Umbilical cord (tissue), 2 donors: ENCODE data around the gene PSMB7.

DNA sequence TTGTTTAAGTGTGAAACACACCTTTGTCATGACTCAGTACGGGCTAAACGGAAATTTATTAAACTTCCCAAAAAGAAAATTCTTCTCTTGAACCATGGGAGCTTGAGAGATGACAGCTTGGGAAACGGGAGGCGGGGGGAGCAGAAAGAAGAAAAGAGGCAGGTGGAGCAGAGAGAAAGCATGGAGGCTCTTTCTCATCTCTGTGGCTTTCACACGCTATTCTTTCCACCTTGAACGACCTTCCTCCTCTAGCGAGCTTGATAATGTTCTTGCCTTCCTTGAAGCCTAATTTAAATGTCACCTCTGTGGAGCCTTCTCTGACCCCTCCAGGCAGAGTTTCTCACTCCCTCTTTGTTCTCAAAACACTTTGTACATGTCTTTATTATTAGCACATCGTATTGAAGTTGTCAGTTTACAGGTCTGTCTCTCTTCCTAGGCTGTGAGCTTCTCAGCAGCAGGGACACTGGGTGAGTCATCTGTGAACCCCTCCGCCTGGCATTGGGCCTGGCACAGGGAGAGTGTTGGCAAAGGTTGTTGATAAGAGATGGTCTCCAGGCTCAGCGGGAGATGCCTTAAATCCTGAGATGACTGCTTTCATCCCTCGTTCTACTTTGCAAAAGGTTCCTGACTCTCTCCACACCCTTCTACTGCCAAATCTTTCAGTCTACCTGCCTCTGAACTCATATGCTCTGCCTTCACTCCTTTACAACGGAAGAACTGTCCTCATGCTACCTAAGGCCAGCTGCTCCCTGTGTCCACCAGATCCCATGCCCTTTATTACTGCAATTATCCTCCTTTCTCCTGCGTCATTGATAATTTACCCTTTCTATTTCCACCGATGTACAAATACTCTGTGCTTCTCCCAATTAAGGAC is 14.1 kb upstream of the STRBP start:
- RAMPAGE, long total RNA = no peak

DNA sequence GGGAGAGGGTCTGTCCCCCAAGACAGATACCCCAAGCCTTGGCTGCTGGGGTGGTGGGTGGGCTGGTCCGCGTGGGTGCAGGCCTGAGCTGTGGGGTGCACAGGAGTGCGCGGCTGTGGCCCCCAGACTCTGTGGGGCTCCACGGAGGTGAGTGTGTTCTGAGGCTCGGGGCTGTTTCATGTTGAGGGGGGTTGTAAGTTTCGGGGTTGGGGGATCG is 296 bp downstream of the CRB2 start:
- RAMPAGE, long total RNA = no peak

GRCh38 chr9:123377260-123377738 is 21.3 kb downstream of the CRB2 start:
- RAMPAGE, long total RNA = no peak

- RAMPAGE, long total RNA = no peak
These were observed 105.1 kb downstream of the CRB2 start for GRCh38 chr9:123461021-123461483.

DNA sequence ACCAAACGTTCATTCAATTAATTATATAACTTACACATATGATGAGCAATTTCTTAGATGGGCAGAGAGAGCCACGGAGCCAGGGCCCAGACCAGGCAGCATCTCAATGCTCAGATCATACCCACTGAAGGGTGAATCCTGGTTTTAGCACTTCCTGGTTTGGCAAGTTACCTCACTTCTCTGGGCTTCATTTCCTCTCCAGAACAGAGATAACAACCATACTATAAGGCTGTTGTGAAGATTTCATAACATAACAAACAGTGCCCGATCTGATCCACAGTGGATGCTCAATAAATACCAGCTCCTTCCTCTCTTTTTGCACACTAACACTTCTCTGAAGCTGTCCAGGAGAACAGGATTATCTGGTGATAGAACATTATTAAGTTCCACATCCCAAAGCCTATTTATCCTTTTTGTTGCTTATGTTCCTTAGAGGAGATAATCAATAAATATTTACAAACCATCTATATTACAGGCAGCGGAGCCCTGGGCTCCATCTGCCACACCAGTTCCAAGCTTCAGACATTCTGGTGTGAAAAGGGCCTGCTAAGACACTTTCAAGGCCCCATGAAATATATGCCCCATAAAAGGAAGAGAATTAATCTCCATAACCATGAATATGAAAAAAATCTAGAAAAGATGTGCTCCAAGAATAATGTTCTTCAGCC is 271.0 kb downstream of the DENND1A start:
- RAMPAGE, long total RNA = no peak

GRCh38 chr9:123881820-123882785 is 47.8 kb downstream of the DENND1A start:
- RAMPAGE, long total RNA = no peak

GRCh38 chr9:124137176-124137717 is 120.5 kb upstream of the NEK6 start:
- RAMPAGE, long total RNA = no peak

GRCh38 chr9:124242833-124243468 is 14.8 kb upstream of the NEK6 start:
- RAMPAGE, long total RNA = no peak

DNA sequence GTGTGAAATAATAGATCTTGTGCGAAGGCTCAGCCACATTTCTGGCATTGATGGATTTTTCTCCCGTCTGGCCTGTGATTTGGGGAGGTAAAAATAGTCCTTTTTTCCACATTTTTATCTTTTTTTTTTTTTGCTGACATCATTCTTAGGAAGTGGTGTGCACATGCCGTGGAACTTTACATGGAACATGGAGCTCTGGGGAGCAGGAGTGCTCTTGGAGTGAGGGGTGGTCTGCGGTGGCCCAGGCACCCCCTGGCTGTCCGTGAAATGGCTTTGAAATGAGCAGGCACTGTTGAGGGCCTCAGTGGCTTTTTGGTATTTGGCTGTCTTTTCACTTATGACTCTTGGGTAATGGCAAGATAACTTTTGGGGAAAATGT is 4.1 kb downstream of the NEK6 start:
- RAMPAGE, long total RNA = no peak

DNA sequence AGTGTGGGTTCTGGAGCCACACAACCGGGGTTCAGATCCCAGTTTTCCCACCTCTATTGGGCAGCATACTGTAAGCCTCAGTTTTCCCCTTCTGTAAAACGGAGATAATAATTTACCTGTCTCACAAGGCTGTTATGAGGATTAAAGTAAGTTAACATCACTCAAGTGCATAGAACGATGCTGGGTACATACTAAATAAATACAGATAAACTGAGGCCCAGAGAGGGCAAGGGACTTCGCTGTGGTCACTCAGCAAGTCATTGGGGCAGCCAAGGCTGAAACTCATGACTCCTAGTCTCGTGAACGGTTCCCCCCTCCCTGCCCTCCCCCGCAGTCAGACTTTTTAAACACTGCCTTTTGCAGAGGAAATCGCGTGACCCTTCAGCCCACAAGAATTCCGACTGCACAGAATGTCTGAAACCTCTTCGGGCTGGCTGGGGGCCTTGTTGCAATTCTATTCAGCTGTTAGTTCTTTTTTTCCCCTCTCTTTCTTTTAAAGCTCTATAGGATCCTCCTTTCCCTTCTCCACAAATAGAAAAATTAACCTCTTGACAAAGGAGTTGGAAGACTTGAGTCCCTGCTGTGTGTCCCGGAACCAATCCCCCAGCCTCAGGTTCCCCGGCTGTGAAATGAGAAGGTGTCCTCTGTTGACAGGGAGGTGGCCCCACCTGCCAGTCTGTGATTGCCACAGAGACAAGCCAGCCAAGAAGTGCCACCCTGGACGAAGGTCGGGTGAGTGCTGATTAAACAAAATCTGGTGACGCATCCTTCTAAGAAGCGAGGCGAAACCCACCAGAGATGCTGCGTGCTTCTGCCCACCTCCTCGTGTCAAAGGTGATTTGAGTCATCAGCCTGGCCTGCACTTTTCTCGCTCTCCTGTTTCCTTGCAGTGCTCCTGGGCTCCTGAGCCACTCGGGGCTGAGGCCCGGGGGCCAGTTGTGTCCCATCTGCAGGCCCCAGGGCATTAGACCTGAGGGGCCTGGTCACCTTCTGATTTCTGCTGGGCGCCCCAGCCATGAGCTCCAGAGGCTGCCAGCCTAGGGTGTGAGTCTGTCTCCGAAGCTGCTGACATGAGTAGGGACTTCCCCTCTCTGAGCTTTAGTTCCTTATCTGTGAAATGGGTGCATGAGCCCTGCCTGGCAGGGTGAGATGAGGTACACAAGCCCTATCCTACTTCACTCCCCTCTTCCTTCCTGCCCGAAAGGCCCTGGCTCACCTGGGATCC is 28.4 kb downstream of the NEK6 start:
- RAMPAGE, long total RNA = no peak

- RAMPAGE, long total RNA = start-site peak on the minus strand at chr9:124415423-124415450, 95 and 84 reads in 2 replicates
These were observed at the start of gene PSMB7 for GRCh38 chr9:124414574-124415722. Gene PSMB7 (minus strand): TSS chr9:124415442.

DNA sequence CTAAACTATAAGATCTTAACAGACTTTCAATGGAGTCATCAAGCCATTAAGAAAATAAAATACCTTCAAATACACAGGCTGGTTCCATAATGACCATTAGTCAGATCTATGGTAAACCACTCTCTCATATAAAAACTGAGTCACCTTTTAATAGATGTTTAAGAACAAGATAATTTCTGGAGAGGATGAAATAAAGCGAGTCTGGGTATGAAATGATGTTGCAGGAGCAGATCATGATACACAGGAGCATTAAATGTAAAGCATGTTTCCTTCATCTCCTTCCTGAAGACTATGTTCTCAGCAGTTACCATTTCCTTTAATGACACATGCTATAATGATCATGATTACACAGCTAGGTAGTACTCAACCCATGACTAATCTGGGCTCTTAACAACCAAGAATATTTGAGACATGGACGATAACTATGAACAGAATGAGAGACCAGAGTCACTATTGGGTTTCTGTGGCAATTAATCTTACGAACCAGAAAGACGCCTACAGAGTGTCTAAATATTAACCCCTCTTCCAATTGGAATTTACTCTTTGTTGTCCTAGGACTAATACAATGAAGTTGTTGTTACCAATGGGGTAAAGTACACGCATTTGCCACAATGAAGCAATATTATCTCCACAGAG is 105.6 kb downstream of the NR6A1 start:
- RAMPAGE, long total RNA = no peak

GRCh38 chr9:124769228-124770426 is 1.5 kb downstream of the NR6A1 start:
- RAMPAGE, long total RNA = no peak

GRCh38 chr9:124793095-124793443 is 16.1 kb downstream of the OLFML2A start:
- RAMPAGE, long total RNA = no peak

- RAMPAGE, long total RNA = no peak
These were observed 8.5 kb downstream of the ARPC5L start for GRCh38 chr9:124870093-124871156.

DNA sequence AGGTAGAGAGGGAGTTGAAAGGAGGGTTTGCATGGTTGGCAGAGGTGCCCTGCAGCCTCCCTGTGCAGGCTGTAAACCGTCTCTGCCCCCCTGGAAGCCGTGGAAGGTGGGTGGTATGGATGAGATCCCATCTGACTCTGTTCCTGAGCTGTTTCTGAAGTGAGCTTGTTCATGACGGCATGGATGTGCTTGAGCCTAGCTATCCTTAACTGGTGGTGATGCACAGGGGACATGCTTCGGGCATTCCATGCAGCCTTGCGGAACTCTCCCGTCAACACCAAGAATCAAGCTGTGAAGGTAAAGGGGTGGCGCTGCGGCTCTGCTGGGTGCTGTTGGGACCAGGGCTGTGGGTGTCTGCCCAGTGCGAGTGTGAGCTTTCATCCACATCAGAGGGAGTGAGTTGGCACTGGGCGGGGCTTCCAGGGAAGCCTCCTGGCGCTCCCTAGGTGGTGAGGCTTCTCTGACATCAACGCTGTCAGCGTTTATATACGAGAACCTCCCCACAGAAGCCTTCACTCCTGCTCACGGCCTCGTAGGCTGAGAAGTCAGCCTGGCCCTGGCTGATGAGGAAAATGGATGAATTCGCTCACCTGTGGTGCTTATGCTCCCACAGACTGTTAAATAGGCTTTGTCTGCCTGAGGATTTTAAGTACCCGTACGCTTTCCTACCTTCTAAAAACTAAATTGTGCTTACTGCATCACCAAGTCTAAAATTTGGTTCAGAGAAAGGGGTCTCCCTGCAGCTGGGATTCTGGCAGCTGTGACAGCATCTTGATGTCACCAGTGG is 11.7 kb downstream of the ARPC5L start:
- RAMPAGE, long total RNA = no peak

- RAMPAGE, long total RNA = no peak
These were observed 3.6 kb upstream of the PPP6C start for GRCh38 chr9:125193249-125193524.

GRCh38 chr9:125215137-125215505 is 14.8 kb downstream of the RABEPK start:
- RAMPAGE, long total RNA = no peak

GRCh38 chr9:125291429-125292215 is 30.0 kb downstream of the GAPVD1 start:
- RAMPAGE, long total RNA = no peak

GRCh38 chr9:125485393-125485805 is 221.6 kb downstream of the MAPKAP1 start:
- RAMPAGE, long total RNA = no peak